AG04450 (cell line): ENCODE measurements around the genes ANKRD10 and SPACA7.

DNA sequence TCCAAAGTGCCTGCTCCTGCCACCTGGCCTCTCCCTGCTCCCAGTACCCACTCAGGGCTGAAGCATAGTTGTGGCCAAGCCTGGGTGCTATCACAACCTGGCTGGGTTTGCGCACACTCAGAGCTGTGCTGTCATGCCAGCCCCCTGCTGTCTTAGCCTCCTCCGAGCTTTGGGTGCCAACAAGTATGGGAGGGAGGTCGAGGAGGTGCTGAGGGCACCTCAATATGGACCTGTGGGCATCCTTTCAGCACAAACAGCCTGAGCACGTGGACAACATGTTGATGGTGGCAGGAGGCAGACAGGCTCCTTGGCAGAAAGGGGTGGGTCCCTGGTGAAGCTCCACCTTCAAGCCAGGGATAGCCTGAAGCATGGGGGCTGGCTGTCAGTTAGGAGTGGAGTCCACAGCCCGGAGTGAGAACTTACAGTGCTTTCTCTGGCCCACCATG is 79.6 kb downstream of the ING1 start:
- CAGE, long polyA plus RNA = no peak
- RRBS = no CpG with 5 or more reads among the region's 5 CpGs

DNA sequence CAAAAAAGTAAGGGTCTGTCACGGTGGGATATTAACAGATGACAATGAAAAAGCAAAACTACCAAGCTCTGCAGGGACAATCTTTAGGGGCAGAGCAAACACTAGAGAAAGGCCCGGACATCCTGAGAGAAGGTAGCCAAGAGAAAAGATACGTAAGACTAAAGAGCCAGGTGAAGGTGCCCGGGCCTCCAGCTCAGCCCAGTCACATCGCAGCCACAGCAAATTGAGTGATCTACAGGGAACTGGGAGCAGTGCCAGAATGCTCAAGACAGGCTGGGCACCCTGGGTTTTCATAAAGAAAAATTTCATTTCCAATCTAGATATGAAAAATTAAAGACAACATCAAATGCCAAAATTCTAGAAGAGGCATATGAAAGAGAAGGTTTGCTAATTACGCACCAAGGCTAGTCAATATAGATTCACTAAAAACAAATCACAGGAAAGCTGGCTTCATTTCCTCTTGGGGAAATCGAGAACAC is 6.9 kb downstream of the ANKRD10 start:
- CAGE, long polyA plus RNA = no peak
- RRBS = no CpG with 5 or more reads among the region's 7 CpGs

GRCh38 chr13:110914064-110915082 is at the start of gene ANKRD10:
Gene ANKRD10, minus strand, starts transcription at chr13:110915069.
- CAGE, long polyA plus RNA = start-site peak on the minus strand at chr13:110915026-110915041, 85 and 41 reads in 2 replicates
- RRBS = 2% methylated on average over 69 of the region's 137 CpGs

DNA sequence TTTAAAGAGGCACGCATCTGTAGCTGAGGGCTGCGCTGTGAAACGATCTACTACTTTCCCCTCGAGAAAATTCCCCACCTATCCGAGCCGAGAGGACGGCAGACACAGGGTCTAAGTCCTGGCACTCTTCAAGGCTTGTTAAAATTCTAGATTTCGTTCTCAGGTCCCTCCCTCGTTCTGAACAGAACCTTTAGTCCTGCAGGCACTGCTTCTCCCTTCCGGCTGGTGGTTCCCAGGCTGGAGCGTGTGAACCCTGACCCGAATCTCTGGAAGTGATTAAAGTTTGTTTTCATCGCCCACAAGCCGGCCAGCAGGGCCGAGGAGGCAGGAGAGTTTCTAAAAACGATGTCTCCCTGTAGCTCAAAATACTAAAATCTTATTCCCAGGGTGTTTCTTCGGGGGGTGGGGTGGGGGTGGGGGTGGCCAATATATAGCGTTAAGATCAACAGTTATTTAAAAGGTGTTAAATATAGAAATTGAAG is 1.1 kb downstream of the ARHGEF7 start:
- CAGE, long polyA plus RNA = no peak
- RRBS = 3% methylated on average over 4 of the region's 18 CpGs

- CAGE, long polyA plus RNA = no peak
- RRBS = no CpG with 5 or more reads among the region's 8 CpGs
Observed at GRCh38 chr13:111168028-111168693, 53.1 kb downstream of the ARHGEF7 start.

DNA sequence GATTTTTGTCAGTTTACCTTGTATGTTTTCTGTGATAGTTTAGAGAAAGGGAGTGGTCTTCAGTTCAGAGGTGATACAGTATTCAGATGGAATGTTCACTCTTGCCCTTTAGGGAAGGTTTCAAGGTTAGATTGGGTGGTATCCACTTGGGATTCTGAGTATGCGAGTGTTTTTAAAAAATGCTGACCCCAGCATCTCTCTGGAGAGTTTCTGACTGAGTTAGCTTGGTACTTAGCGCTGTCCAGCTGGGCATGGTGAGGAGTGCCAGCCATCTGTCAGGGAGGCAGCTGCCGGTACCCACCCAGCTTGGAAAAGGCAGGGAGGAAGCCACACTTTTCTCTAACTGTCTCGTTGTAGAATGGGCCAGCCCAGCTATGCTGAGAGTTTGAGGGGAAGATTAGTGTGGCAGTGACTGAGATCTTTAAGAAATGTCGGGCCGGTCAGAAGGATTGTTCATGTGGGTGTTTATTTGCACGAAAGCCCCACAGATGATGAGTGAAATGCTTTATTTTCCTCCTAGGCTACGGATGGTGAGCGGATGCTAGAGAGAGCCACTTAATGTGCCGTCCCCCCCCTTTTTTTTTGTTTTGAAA is 63.4 kb downstream of the ARHGEF7 start:
- CAGE, long polyA plus RNA = no peak
- RRBS = no CpG with 5 or more reads among the region's 10 CpGs

DNA sequence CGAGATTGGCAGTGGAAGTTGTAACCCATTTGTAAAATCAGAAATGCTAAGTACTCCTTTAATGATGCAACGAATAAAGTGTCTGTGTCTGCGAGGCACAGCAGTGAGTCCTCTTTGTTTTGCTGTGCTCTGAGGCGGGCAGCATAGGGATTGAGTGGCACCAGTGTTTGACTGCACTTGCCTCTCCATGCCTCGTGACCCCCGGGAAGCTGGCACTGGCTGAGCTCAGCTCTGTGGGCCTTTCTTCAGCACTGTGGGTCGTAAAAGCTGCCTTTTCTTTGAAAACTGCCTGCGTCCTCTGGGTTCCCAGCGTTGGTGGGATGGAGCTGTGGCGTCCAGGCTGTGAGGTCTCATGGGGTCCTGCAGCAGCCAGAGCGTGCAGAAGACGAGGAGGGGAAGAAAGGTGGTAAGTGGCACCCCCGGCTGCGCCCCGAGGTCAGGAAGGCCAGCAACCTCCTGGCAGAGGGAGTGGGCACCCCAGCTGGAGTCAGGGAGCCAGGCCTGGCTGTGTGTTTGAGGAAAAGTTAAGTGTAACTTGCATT is 79.4 kb upstream of the TEX29 start:
- CAGE, long polyA plus RNA = no peak
- RRBS = no CpG with 5 or more reads among the region's 15 CpGs

DNA sequence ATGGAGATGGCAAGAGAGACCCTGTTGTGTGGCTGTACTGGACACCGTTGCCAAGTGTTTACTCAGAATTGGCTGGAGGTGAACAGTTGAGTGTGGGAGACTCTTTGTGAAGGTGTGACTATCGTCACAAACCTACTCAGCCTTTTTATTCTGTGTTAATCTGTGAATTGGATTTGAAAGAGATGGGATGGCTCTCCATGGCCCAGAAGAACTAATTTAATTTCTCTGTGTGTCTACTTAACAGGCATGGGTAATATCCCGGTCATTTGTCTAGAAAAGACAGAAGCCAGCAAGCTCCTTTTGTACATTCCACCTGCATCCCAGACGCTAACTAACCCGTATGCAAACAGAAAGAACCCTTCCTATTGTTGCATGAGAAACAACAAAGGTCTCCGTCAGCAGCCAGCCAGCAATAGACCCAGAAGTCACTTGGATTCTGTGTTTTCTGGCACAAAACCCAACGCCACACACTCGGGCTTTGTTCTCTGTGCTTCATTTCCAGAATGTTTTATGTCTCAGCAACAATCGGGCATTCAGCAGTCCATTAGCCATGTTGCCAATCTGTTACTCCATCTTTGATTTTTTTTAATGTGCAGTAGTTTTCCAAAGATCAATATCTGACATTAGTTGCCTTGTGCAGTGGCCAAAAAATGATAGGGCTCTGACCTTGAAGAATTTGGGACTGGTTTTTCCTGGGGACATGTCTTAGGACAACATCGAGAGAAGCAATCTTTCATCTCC is 130.4 kb downstream of the TEX29 start:
- CAGE, long polyA plus RNA = no peak
- RRBS = no CpG with 5 or more reads among the region's 10 CpGs

DNA sequence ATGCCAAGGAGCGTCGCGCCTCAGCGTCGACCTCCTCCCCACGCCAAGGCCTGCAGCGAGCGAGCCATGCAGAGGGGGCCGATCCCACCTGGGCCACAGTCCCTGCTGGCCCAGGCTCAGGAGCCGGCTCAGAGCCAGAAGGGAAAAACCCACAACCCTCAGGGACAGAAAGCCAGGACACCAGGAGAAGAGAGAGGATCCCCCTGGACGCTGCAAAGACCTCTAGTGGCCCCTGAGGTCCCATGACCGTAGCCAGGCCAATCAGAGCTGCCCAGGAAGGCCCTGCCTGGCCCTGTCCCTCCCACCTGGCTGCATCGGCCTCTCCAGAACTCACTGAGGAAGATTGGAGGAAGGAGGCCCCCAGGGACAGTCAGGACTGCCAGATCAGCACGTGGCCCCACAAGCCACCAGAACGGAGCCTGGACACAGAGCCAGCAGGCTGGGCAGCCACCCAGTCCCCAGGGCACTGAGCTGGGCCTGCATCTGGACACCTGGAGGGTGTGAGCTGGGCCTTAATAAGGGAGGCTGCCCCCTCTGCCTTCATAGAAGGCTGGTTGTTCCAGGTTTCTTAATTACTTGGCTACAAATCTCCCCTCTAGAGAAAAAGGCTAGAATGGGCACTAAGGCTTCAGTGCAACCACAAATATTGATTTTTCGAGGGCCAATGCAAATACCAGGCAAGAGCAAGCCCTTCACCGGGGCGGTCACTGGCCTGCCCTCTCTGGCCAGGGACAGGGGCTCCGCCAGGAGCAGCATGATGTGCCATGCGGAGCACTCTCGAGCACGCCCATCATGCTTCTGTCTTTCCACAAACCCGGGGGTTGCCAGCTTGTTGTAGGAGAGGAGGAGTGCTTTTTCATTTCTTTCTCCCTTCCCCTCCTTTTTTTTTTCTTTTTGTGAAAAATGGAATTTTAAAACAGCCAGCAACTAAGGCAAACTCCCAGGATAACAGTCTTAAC is 128.0 kb upstream of the SPACA7 start:
- CAGE, long polyA plus RNA = no peak
- RRBS = 32% methylated on average over 4 of the region's 23 CpGs

DNA sequence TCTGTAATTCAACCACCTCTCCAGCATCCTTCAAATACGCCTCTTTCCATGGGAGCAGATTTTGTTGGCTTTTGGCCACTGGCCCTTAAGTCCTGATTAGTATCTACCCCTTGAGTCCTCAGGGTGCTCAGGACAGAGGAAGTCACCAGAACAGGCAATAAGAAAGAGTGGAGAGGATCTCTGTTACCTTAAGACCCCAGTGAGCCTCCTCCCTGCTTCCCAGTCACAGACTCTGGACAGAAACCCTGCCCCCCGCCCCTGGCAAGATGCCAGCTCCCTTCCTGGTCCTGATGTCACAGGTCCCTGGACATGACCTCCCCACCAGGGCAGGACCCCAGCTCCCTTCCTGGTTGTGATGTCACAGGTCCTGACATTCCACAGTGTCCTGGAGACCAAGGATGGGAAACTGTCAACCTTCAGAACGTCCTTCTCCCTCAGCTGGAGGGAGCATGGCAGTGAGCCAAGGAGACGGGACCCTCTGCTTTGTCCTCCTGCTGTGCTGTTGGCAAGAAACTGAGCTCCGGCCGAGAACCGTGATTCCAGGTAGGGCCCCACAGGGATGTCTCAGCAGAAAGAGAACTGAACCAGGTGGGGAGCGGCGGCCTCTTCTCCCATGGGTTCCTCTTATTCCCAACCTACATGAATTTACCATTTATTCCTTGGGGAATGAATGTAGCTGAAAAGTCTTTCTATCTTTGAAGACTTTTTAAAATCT is at the start of gene SPACA7:
TSS of gene SPACA7 (plus strand) at position 419 of the 715 bp plus-strand sequence.
- CAGE, long polyA plus RNA = no peak
- RRBS = no CpG with 5 or more reads among the region's 9 CpGs

GRCh38 chr13:112526464-112527333 is 61.3 kb downstream of the TUBGCP3 start:
- CAGE, long polyA plus RNA = no peak
- RRBS = no CpG with 5 or more reads among the region's 9 CpGs

GRCh38 chr13:112562682-112563297 is 25.2 kb downstream of the TUBGCP3 start:
- CAGE, long polyA plus RNA = no peak
- RRBS = 95% methylated on average over 5 of the region's 19 CpGs

- CAGE, long polyA plus RNA = no peak
- RRBS = no CpG with 5 or more reads among the region's 32 CpGs
Observed at GRCh38 chr13:112728323-112728855, 38.6 kb downstream of the ATP11A start.

DNA sequence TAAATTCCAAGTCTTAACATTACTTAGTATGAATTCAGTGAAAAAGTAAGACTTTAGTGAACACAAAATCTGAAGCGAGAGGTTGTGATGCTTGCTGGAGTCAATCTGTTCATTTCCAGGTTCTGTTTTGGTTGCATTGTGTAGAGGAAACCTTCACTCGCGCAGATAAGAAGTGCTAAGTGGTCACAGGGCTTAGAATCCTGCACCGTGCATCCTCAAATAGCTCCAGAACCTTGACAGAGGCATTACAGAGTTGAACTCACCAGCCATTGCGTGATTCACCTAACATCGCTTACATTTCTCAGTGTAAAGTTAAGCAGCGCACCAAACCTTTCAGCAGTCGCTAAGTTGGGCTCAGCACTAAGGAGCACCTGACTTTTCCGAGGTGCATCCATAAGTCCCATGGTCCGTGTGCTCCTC is 45.7 kb downstream of the ATP11A start:
- CAGE, long polyA plus RNA = no peak
- RRBS = no CpG with 5 or more reads among the region's 10 CpGs

DNA sequence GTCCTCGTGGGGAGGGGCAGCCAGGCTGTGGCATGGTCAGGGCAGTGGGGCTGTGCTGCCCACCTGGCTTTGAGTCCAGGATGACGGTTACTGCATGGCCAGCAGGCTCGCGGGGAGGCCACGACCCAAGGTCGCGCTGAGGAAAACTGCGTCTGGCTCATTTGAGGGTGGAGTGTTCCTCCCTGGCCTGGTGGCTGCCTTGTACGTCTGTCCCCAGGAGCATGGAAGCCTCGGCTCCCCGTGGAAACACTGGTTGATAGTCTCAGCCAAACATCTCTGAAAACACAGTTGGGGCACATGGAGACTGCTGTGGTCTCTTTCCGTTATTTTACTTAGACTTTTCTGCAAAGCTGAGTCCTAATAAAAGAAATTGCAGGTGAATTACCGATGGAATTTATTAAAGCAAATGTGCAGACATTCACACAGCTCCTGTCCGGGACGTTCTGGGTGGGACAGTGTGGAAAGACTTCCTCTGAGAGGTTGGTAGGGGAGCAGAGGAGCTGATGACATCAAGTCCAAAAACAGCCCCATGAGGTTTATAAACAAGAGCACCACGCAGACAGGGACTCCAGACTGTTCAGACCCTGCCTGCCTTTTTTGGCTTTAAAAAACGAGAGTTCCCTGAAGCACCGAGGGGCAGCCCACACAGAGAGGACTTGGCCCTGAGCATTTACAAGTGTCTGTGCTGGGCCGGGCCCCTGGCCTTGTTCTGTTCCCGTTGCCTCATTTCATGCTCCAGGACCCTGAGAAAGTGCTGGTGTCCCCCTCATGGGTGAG is 93.0 kb downstream of the ATP11A start:
- CAGE, long polyA plus RNA = no peak
- RRBS = no CpG with 5 or more reads among the region's 20 CpGs

DNA sequence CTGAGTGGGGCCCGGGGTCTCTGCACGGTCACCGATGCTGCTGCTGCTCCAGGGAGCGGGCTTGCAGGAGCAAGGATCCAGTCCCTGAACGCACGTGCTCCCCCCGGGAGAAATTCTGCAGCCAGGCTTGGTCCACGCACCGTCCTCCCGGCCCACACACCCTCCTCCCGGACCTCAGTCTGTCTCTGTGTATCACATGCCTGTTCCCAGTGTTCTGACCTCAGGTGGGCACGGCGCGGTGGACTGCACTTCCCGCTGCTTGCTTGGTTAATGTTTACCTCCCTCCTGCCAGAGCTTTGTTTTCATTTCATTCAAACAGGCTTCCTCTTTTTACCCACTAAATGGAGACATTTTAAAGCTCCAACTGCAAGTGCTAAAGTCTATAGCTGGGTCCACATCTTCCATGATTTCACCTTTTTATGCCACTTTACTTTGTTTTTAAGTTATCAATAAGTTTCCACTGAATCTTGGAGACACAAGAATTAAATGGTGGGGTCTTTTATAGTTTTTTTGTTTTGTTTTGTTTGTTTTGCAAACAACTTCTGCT is 76.1 kb upstream of the MCF2L start:
- CAGE, long polyA plus RNA = no peak
- RRBS = 30% methylated on average over 7 of the region's 15 CpGs

DNA sequence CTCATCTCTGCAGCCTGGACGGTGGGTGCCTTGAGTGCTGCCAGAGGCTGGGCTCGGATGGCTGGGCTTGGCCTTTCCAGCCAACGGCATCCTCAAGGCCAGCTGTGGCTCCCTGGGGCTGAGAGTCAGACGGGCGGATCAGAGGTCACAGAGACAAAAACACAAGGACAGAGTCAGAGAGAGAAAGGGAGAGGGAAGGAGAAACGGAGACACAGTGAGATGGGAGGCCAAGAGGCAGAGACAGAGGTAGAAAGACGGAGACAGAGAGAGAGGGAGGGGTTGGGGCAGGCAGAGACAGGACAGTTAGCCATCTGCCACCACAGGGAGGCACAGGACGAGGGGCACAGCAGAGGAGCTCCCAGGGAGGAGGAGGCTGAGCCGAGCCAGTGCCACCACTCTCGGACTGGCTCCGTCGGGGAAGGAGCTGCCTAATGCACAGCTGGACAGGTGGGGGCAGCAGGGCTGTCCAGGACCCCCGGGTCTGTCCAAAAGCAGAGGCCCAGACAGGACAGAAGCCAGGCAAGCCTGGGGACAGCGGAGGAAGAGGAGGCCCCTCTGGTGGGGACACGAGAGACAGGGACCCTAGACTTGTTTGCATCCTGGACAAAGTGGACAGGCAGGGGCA is 512 bp downstream of the F10 start:
- CAGE, long polyA plus RNA = no peak
- RRBS = no CpG with 5 or more reads among the region's 15 CpGs

DNA sequence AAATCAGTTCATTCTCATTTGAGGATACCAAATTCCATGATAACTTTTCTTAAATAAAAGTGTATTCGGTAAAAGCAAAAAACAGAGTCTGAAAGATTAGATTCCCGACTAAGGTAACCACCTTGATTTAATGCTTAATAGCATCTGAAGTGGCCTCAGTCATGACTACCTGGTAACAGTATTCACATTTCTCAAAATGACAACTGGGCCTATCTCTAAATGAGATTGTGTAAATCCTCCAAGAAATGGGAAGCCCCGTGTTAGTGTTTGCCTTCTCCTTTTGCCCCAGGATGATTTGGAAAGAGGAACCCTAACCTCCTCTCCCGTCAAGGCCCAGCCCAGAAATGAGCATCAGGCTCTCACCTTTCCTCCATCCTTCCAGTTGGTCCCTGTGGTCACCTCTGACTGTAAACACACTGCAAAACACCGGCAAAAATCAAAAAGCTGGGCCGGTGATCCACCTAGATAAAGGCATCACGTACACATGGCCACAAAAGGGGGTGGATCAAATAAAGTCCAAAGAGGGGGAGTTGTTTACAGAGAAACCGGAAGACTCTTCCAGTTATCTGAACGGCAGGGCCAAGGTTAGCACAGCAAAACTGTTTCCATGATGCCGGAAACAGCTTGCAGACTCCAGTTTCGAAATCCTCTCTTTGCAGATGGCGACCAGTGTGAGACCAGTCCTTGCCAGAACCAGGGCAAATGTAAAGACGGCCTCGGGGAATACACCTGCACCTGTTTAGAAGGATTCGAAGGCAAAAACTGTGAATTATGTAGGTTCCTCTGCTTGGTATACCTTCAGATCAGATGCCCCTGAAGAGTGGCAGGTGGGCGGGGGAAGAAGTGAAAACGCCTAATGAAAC is 16.3 kb downstream of the F10 start:
- CAGE, long polyA plus RNA = no peak
- RRBS = 26% methylated on average over 5 of the region's 17 CpGs

GRCh38 chr13:113152202-113152629 is 6.2 kb upstream of the PROZ start:
- CAGE, long polyA plus RNA = no peak
- RRBS = no CpG with 5 or more reads among the region's 13 CpGs

DNA sequence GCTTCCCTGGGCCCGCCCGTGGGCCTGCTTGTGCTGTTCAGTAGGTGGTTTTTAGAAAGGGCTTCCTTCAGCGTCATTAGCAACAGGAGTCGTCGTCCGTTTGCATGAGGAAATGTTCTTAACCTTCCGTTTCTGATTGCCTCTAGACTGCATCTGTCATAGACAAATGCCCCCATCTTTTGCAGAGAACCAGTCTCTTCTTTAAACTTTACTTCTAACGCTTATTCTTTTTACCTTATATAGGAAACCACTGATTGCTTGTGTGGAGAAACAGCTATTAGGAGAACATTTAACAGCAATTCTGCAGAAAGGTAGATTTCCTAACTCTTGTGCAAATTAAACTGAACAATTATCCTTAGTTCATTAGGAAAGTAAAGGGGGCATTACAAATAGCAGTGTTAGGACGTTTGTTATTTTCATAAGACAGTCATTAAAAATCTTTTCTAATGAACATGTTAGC is 27.2 kb downstream of the CUL4A start:
- CAGE, long polyA plus RNA = no peak
- RRBS = no CpG with 5 or more reads among the region's 9 CpGs